Measurements from ENCODE around the gene MON1B.

DNA sequence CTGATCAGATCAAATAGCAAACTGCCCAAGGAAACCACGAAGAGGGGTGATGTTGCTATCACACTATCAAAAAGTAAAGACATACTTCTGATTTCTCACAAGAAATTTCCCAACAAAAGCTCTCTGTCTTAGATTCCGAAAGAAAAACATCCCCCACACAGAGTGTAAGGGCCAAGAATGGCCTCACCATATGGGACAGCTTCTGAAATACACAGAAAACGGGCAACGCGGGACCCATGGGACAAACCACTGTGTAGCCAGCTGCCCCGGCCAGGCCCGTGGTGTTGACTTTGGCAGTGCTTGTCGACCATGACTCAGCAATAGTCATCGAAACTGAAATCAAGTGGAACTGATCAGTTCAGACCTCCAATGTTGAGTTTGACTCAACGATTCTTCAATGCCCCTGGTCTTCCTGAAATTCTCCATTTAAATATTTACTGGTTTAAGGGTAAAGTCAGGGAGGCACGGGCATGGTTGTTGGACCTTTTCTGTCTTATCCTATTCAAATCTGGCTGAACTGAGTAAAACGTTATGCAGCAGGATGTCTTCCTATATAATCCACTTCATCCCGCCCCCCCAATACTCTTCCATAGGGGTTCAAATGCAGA, 27.5 kb downstream of the ZFHX3 start:
- PRO-cap, 8 experiments: no peak in any of the 8 experiments

GRCh38 chr16:73037910-73038656, 9.8 kb downstream of the ZFHX3 start:
- PRO-cap, 8 experiments: no peak in any of the 8 experiments

- PRO-cap, 8 experiments: no peak in any of the 8 experiments
Measured at GRCh38 chr16:73124046-73124728, 76.3 kb upstream of the ZFHX3 start.

DNA sequence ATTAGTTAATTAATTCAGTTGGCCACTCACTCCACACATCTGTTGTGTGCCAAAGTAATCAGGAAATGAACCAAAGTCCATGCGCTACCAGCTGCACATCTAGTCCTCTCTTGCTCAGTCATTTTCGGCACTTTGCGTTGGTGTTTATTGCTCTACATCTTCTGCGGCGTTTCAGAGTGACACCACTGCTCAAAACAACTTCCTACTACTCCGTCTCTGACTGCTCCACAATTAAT, 101.4 kb upstream of the ZFHX3 start:
- PRO-cap, 8 experiments: no peak in any of the 8 experiments

- PRO-cap, 8 experiments: no peak in any of the 8 experiments
Measured at GRCh38 chr16:73166794-73167529, 119.0 kb upstream of the ZFHX3 start.

- PRO-cap, 8 experiments: no peak in any of the 8 experiments
Measured at GRCh38 chr16:73170429-73171125, 122.6 kb upstream of the ZFHX3 start.

DNA sequence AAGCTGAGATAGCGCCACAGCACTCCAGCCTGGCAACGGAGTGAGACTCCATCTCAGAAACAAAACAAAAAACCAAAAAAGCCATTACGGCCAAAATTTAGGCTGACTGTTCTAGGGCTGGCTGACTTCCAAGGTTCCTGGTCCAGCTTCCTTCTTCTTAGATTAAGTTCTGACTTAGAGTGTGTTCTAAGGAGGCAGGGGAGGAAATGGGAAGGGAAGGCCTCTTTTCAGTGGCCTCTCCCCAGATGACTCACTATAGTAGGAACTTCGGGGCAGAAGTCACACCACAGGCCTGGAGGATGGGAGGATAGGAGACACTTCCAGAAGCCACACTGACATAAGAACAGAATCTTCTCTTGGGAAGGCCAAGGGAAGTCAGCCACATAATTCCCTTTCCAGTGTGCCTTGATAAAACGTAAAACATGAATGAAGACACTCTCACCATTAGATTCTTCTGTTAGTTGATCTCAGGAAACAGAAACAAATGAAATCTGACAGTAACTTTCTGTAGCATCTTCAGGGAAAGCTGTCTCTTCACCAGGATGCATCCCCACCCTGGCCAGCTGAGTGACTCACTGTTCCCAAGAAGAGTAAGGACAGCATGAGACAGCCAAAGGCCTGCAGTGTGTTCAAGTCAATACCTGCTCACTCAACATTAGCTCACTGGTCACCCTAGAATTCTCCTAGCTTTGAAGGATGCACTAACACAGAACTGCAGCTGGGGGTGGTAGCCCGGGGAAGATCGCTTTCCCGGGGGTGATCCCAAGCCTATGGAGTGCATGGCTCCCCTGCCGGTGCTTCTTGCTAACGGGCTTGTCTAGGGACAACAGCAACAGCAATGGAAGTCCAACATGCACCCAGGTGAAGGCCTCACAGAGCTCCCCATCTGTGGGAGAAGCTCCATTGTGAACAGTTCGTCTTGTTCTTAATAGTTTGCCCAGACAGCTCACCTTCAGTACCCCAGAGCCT, 28.1 kb upstream of the CLEC18B start:
- PRO-cap, 8 experiments: no peak in any of the 8 experiments

DNA sequence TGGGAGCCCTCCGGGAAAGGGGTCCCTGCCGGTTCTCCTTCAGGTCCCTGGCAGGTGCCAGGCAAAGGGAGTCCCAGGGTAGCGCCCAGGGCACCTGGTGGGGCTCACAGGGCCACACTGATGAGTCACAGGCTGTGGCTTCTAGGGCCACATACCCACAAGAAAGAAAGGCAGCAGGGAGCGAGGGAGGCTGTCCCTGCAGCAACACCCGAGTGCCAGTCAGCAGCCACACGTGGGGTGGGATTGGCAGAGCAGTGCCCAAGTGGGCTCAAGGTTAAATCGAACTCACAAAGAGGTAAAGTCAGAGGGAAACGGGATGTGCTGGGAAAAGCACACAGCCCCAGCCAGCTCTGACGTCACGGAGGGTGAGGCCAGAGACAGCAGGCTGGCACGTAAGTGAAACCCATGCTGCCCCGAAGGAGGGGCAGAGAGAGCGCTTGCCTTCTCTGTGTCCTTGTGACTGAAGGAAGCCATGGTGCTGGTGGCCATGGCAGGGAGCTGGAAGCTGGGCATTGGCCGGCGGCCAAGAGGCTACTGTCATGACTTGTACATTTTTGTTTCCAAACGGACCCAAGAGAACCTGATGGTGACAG, 33.8 kb downstream of the FA2H start:
- PRO-cap, 8 experiments: no peak in any of the 8 experiments

- PRO-cap, 8 experiments: no peak in any of the 8 experiments
Measured at GRCh38 chr16:74771895-74772451, 2.6 kb downstream of the FA2H start.

DNA sequence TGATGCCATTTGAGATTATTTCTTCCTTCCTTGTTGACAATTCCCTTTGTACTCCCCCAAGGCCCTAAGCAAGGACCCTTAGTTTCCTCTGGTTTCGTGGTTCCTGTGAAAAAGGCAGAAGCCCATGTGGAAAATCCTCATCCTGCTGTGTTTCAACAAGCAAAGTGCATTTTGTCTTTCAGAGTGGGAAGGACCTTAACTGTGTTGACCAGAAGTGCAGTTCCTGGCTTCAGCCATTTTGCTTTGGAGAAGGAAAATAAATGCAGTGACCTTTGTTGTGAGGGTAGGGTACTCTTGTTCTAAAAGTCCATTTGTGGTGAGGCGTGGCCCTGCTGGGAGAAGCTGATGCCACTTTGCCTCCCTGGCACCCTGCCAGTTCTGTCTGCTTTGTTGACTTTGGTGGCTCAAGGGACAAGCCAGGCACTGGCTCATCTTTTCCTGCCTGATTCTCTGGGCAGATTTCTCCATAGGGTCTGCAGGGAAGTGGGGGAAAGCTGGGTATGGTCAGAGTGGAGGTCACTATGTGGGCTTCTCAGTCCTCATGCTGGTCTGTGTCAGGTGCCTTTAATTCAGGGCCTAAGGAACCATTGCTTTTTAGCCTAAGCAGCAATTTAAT, 55.3 kb downstream of the ZNRF1 start:
- PRO-cap, 8 experiments: no peak in any of the 8 experiments

- PRO-cap, 8 experiments: no peak in any of the 8 experiments
Measured at GRCh38 chr16:75070003-75070558, 46.5 kb downstream of the LDHD start.

DNA sequence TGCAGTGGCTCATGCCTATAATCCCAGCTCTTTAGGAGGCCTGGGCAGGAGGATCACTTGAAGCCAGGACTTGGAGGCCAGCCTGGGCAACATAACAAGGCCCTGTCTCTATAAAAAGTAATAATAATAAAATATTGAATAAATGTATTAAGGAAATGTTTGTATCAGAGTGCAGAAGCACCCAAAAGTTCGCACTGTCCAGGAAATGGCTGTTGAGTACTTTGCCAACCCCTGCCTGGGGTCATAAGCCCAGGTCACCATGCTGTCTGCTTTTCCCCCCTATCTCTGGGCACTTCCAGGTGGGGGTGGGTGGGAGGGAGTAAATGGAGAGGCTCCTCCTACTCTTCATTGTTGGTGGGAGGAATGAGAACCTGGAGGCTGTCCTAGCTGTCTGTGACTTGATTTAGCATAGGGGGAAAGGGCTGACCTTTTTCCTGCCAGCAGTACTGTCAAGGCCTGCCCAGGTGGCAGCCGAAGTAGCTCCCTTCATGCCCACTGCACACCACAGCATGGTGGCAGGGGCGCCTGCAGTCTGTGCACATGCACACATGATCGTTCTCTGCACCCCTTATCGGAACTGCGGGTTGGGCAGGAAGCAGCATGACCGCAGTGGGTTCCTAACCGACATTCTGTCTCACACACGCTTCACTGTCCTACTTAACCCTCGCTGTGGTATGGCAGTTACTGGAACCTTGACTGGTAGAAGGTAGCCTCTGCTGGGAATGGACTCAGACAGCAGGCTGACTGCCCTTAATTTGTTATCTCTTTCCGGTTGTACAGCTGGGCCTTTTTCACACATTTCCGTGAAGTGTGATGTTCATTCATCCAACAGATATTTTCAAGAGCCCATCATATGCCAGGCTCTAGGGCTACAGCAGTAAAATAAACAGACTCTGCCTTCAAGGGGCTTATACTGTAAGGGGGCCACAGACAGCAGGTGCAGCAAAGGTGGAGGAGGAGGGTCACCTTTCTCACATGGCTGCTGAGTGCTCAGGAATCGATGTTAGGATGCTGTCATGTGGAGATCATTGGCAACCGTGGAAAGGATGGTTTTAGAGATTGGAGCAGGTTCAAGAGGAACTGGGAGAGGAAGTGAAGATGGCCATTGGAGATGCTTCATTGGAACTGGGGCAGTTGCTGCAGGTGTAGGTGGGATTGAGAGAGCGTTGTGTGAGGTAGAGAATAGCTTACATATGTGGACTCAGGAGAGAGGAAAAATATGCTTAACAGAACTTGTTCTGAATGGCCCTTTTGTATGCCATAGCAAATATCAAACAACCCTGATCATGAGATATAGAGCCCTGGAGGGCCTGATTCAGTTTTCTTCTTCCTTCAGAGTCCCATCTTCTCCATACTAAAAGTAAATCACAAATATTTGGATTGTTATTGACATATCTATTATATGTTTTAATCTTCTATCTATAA, 41.3 kb downstream of the LDHD start:
- PRO-cap, 8 experiments: peak in 4 of 8 experiments; most common plus-strand start position 680 of the sequence (in 1); most common minus-strand start position 511 of the sequence (in 3)

GRCh38 chr16:75096378-75097314, 19.9 kb downstream of the LDHD start:
- PRO-cap, 8 experiments: no peak in any of the 8 experiments

DNA sequence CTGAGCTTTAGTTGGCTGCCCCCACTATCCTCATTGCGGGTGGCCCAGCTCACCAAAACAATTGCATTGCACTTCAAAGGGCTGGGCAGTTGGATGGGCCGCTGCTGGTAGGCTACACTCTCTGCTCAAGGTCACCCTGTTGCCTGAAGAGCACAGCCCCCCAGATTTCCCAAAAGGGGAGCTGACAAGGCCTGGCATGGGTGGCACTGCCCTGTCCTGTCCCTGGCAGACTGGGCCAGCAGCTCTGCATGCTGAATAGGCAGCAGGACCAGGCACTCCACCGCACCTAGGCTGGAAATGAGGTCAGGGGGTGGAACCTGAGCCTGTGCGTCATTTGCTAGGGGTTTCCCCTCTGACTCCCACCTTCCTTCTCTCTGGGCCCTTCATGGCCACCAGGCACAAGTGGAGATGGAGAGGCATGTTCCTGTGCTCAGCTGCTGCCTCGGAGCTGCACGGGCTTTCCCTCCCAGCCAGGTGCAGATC, 18.2 kb downstream of the LDHD start:
- PRO-cap, 8 experiments: peak in 5 of 8 experiments; most common plus-strand start position 399 of the sequence (in 3); most common minus-strand start position 232 of the sequence (in 5)

- PRO-cap, 8 experiments: no peak in any of the 8 experiments
Measured at GRCh38 chr16:75111942-75112262, 4.7 kb downstream of the LDHD start.

- PRO-cap, 8 experiments: no peak in any of the 8 experiments
Measured at GRCh38 chr16:75244025-75244926, 7.1 kb downstream of the BCAR1 start.

DNA sequence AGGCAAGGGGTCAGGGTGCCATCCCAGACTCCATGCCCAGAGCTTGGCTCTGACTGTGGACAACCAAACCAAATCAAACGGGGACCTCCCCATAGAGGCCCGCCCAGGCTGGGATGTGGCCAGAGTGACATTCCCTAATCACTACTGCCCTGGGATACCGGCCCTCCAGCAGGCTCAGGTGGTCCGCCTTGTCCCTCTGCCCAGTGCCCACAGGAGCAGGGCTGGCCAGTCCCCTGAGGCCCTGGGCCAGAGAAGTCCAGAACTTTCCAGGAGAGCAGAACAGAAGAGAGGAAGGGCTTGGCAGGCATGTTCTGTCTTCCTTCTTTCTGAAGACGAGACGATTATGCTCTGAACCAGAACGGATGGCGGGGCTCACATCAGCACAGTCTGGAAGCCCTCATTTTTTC, 12.8 kb upstream of the BCAR1 start:
- PRO-cap, 8 experiments: no peak in any of the 8 experiments

- PRO-cap, 8 experiments: peak in 1 of 8 experiments; most common plus-strand start chr16:75463075 (in 1); most common minus-strand start chr16:75462976 (in 1)
Measured at GRCh38 chr16:75462848-75463290, 1.6 kb downstream of the TMEM170A start.

- PRO-cap, 8 experiments: peak in 4 of 8 experiments; most common plus-strand start chr16:75648936 (in 2); most common minus-strand start chr16:75648938 (in 3)
Measured at GRCh38 chr16:75648833-75649195, 1.2 kb downstream of the TERF2IP start.

DNA sequence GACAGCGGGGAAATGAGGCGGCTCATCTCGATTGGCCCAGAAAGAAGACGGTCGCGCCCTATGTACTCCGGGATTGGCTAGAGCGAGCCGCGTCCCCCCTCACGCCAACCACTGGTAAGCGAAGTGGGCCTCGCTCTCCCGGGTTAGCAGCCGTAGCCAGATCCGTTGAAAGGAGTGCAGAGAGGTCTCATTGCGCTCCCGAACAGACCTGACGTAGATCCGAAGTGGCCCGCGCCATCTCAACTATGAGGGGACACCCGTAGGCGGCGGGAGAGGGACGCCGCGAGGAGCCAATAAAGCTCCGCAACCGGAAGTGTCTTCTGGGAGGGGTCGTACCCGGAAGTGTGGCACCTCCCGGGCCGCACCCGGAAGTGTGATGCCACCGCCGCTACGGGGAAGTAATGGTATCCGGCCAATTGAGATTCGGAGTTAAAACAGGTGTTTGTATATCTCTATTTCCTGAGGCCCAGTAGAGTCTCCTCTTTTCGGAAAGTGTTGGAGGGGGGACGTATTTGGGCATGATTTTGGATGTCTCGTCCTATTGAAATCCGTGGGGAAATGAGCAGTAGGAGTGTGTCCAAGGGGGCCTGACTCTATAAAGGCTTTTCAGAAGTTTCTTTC, at the start of gene MON1B:
Gene MON1B, plus strand, starts transcription at position 370 of the 621 bp plus-strand sequence.
- PRO-cap, 8 experiments: peak in 8 of 8 experiments; most common plus-strand start position 159 of the sequence (in 8); most common minus-strand start position 245 of the sequence (in 1)